Stomach (tissue), 7 donors: ENCODE data around the gene C6orf136.

DNA sequence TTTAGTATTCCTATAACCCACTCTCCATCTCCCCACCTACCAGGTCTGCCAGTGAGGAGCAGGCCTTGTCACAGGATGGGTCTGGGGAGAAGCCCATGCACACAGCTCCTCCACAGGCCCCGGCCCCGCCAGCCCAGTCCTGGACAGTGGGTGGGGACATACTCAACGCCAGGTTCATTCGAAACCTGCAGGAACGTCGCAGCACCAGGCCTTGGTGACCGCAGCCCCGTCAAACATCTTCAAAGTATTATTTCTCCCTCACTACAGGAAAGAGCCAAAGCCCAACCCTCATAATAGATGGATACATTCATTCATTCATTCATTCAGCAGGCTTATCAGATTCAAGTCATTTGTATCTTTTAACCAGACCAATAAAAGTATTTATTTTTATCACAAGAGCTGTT is 505 bp upstream of the C6orf136 start:
- PRO-cap: no peak
- RAMPAGE, long total RNA, 5 experiments: start-site peak on the plus strand in 1 of 5 experiments, centred at position 137 of the sequence, 5 reads per replicate
- RRBS: no CpG with 5 or more reads among the region's 8 CpGs

- PRO-cap: unidirectional peak, plus-strand start at chr6:30647147; bidirectional peak, plus-strand start at chr6:30647456, minus-strand start at chr6:30647286
- RAMPAGE, long total RNA, 5 experiments: start-site peak on the plus strand in 5 of 5 experiments, at chr6:30647117-30647796 at its widest, 5 to 115 reads per replicate
- RRBS: 1% methylated on average over 19 of the region's 73 CpGs
Measured at GRCh38 chr6:30646830-30647644, at the start of gene C6orf136. C6orf136 (plus strand) TSS chr6:30647133.

GRCh38 chr6:30683384-30683832 is 3.0 kb downstream of the PPP1R18 start:
- PRO-cap: unidirectional peak, minus-strand start at chr6:30683505
- RAMPAGE, long total RNA, 5 experiments: no peak in any of the 5 experiments
- RRBS: no CpG with 5 or more reads among the region's 6 CpGs

DNA sequence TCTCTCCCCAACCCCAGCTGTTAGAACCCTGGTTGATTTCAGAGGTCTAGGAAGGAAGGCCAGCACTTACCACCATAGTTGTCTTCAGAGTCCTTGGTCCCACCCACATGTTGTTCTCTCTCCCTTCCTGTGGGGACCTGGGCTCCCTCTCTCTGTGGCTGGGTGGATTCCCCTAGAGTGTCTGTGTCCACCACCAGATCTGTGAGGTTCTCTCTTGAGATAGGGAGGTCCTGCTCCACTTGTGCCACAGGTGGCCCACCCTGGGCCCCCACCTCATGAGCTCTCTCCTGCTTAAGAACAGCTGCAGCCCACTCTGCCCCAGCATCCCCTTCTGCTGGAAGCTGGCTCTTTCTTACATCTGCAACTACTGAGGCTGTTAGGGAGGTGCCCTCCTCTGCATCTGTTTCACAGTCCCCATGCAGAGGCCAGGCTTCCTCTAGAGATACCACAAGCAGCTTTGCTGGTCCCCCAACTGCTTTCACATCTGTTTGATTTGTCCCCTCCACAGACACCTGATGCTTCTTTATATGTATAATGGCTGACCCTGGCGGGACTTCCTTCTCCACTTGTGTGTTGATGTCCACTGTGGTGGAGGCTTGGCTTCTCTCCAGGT is 5.2 kb downstream of the MDC1 start:
- PRO-cap: no peak
- RAMPAGE, long total RNA, 5 experiments: start-site peak on the minus strand in 1 of 5 experiments, centred at position 147 of the sequence, 13 reads per replicate
- RRBS: no CpG with 5 or more reads among the region's 1 CpG

DNA sequence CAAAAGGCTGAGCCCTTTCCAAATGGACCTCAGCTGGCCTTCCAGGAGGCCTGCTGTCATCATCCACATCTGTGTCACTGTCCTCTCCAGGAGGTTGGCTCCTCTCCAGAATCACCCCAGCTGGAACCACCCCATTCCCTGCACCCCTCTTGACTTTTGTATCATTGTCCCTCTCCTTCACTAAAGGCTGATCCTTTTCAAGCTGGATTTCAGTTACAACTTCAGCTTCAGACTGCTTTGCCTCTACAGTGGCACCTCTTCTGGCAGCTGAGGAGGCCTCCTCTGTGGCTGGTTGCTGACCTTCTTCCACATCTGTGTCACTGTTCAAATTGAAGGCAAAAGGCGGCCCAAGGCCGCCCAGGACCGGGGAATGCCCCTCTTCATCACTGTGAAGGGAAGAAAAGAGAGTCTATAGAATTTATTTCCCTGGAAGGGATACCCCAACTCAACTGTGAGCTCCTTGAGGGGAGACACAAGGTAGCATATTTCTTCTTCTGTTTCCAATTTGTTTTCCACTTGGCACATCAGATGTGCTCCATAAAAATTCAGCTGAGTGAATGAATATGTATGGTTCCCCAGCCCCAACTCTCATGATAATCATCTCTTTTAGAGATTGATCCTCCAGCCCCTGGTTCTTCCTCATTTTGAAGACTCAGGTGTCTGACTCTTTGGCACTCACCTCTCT is 4.0 kb downstream of the MDC1 start:
- PRO-cap: no peak
- RAMPAGE, long total RNA, 5 experiments: start-site peak on the minus strand in 2 of 5 experiments, centred at positions 87 to 137 of the sequence, 15 to 40 reads per replicate
- RRBS: no CpG with 5 or more reads among the region's 3 CpGs

GRCh38 chr6:30729469-30730331 is 9.5 kb downstream of the TUBB start:
- PRO-cap: no peak
- RAMPAGE, long total RNA, 5 experiments: start-site peak on the minus strand in 1 of 5 experiments, at chr6:30730139-30730154 at its widest, 19 reads per replicate
- RRBS: no CpG with 5 or more reads among the region's 7 CpGs

- PRO-cap: no peak
- RAMPAGE, long total RNA, 5 experiments: start-site peak on the minus strand in 1 of 5 experiments, at chr6:30740552-30740587 at its widest, 34 reads per replicate
- RRBS: no CpG with 5 or more reads among the region's 3 CpGs
Measured at GRCh38 chr6:30740376-30740638, 2.2 kb downstream of the FLOT1 start.

- PRO-cap: bidirectional peak, plus-strand start at chr6:30743763, minus-strand start at chr6:30743490
- RAMPAGE, long total RNA, 5 experiments: start-site peak on the minus strand in 1 of 5 experiments, at chr6:30743538-30743603 at its widest, 8 reads per replicate
- RRBS: 2% methylated on average over 7 of the region's 36 CpGs
Measured at GRCh38 chr6:30743459-30744076, 779 bp downstream of the IER3 start.

GRCh38 chr6:30748807-30749923 is 4.8 kb upstream of the IER3 start:
- PRO-cap: unidirectional peak, plus-strand start at chr6:30749187; bidirectional peak, plus-strand start at chr6:30749788, minus-strand start at chr6:30749721
- RAMPAGE, long total RNA, 5 experiments: no peak in any of the 5 experiments
- RRBS: no CpG with 5 or more reads among the region's 18 CpGs

- PRO-cap: no peak
- RAMPAGE, long total RNA, 5 experiments: no peak in any of the 5 experiments
- RRBS: no CpG with 5 or more reads among the region's 10 CpGs
Measured at GRCh38 chr6:30787705-30788294, 43.5 kb upstream of the IER3 start.

GRCh38 chr6:30809325-30809662 is 64.9 kb upstream of the IER3 start:
- PRO-cap: no peak
- RAMPAGE, long total RNA, 5 experiments: no peak in any of the 5 experiments
- RRBS: no CpG with 5 or more reads among the region's 4 CpGs

DNA sequence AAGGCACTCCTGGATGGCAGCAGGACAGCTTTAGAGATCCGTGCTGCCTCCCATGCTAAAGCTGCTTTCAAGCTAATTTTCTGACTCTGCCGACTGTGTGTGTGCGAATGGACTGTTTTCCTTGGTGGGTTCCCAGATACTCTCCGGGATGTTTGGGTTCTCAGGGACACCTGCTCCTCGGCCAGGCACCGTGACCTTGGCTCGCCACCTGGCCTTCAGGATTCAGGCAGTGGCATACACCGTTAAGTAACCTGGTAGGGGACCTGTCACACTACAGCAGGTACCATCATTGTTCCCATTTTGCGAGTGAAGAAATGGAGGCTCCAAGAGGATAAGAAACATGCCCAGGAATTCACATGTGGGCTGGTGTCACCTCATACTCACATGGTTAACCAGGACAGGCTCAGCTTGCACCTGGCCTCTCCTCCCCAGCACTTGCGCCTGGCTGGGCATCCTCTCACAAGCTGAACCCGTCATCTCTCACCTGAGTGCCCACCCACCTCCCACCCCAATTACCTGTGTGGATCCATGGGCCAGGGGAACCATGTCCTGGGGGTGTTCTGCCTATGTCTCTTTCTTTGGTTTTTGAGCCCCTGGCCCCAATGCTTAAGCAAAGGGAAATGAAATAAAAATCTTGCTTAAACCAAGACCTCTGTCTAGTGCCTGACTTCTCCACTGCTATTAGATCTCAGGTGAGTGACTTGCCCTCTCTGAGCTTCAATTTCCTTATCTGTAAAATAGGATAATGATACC is 1.5 kb downstream of the SFTA2 start:
- PRO-cap: no peak
- RAMPAGE, long total RNA, 5 experiments: no peak in any of the 5 experiments
- RRBS: no CpG with 5 or more reads among the region's 11 CpGs

GRCh38 chr6:31042920-31043172 is 32.6 kb downstream of the MUC22 start:
- PRO-cap: no peak
- RAMPAGE, long total RNA, 5 experiments: no peak in any of the 5 experiments
- RRBS: no CpG with 5 or more reads among the region's 3 CpGs

DNA sequence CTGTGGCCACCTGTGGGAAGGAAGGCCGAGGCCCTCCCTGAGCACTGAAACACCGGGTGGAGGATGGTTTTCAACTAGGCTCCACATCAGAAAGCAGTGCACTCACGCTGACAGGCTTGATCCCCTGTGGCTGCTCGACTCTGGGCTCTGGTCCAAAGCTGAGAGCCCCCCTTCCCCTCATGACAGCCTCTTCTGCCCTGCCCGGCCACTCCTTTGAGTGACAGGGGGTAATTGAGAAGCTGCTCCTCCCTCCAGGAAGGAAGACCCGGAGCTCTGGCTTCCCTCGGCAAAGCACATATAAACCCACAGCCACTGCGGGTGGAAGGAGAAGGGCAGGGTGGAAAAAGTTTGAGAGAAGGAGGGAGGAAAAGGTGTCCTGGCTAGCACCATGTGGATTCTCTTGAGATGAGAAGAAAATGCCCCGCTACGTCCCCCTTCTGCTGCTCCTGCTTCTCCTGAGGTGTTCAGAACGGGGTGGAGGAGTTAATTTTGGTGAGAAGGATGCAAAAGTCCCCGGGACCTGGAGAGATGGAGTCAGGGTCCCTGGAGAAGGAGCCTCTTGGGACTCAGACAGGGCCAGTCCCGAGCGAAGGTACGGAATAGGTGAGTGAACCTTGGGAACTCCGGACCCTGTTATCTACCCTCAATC is 43.8 kb downstream of the MUC22 start:
- PRO-cap: no peak
- RAMPAGE, long total RNA, 5 experiments: no peak in any of the 5 experiments
- RRBS: 59% methylated on average over 5 of the region's 16 CpGs

DNA sequence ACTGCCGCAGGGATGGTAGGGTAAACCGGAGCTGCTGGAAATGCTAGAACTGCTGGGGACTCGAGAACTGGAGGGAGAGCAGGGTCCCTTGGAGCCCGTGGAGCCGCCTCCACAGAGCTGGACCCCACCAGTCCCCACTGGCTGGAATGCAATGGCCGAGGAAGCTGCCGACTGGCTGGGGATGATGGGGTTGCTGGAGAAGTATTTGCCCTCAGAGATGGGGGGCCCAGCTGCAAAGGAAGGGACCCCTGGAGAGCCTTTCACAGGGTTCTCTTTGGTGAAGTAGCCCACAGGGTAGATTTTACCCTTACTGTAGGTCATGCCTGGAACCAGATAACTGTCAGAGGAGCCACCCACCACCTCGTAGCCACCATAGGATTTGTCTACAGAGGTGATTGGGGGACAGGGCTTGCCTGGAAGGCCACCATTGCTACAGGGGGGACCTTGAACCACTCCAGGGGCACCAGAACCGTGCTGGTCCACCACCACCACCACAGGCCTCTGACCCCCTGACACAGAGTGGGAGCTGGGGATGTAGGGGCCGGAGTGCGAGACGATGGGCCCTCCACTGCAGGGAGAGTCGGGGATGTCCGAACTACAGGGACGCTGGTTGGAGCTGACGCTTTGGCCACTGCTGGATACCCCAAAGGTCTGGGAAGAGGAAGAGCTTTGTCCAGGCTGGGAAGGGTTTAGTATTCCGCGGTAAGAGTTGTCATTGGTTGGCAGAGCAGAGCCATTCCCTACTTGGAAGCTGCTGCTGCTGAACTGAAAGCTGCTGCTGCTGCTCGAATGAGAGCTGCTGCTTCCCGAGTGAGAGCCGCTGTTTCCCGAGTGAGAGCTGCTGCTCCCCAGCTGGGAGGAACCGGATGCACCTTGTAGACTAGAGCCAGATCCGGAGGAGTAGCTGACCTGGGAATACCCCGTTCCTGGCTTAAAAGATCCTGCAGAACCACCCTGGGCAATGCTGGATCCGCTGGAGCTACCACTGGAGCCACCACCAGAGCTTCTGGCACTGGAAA is 2.1 kb downstream of the PSORS1C1 start:
- PRO-cap: unidirectional peak, plus-strand start at position 961 of the sequence
- RAMPAGE, long total RNA, 5 experiments: start-site peak on the plus strand in 2 of 5 experiments, centred at positions 363 to 526 of the sequence, 5 to 11 reads per replicate
- RRBS: 98% methylated on average over 2 of the region's 26 CpGs

- PRO-cap: unidirectional peak, minus-strand start at chr6:31125345
- RAMPAGE, long total RNA, 5 experiments: no peak in any of the 5 experiments
- RRBS: no CpG with 5 or more reads among the region's 9 CpGs
Measured at GRCh38 chr6:31125142-31125678, 5.0 kb upstream of the CDSN start.

DNA sequence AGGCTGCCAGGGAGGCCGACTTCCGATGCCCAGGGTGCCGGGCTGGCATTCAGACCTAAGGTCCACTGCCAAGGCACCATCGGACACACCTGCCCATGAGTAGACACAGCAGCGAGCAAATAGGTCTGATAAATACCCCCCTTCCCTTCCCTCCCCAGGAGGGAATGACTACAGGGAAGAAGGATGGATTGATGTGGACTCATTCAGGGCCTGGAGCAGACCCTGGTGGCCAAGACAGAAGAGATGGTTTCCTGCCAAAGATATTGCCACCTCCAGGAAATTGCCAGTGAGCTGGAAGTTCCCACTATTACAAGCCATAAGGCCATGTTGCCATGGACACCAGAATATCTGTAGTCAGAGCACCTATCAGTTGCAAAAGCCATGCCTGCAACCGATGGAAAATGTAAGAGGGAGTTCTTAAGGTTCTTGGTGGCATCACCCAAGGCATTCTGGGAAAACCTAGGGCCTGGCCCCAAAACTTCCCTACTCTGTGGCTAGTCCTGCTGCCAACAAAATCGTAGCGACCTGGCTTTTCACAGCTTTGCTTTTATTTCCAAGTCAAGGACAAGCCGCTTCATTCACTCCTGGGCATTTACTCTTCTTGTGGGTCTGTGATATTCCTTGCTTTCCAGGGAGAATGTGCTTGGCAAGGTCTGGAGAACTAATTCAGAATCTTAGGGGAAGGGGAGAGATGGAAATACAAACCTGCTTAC is 4.4 kb downstream of the TCF19 start:
- PRO-cap: no peak
- RAMPAGE, long total RNA, 5 experiments: start-site peak on the plus strand in 2 of 5 experiments, centred at positions 324 to 448 of the sequence, 5 to 8 reads per replicate
- RRBS: no CpG with 5 or more reads among the region's 9 CpGs

DNA sequence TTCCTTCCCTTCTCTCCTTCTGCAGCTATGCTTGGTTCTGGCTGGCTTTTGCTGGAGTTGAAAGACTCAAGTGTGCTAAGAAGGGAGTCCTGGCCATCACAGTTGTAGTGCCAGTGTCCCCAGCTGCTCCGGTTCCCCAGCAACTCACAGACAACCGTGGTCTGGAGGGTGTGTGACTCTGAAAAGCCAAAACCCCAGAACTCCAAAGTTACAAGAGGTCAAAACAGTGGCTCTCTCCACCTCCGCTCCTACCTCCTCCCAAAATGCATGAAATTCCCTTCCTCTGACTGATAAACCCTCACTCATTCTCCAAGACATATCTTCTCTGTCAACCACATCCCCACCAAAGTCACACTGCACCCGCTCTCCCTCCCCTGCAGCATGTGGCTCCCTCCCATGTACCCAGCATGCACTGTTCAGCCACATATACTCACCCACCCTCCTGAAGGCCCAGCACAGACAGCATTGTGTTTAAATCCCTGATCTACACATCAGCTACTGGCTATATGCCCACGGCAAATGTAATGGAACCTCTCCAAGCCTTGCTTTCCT is 5.4 kb upstream of the POU5F1 start:
- PRO-cap: no peak
- RAMPAGE, long total RNA, 5 experiments: start-site peak on the minus strand in 2 of 5 experiments, centred at positions 178 to 264 of the sequence, 12 to 24 reads per replicate
- RRBS: no CpG with 5 or more reads among the region's 5 CpGs

DNA sequence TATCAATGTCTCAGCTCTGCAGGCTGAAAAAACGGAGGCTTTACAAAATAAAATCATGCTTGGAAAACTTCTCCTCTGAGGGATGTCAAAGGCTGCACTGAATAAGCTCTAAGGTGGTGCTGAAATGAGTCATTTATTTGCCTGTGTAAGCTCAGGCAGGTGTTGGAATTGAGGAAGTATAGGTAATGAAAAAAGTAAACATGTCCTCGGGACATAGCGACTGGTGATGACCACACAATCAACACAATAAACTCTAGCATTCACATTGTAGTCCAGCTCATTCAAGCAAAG is 32.7 kb upstream of the POU5F1 start:
- PRO-cap: no peak
- RAMPAGE, long total RNA, 5 experiments: no peak in any of the 5 experiments
- RRBS: no CpG with 5 or more reads among the region's 3 CpGs

DNA sequence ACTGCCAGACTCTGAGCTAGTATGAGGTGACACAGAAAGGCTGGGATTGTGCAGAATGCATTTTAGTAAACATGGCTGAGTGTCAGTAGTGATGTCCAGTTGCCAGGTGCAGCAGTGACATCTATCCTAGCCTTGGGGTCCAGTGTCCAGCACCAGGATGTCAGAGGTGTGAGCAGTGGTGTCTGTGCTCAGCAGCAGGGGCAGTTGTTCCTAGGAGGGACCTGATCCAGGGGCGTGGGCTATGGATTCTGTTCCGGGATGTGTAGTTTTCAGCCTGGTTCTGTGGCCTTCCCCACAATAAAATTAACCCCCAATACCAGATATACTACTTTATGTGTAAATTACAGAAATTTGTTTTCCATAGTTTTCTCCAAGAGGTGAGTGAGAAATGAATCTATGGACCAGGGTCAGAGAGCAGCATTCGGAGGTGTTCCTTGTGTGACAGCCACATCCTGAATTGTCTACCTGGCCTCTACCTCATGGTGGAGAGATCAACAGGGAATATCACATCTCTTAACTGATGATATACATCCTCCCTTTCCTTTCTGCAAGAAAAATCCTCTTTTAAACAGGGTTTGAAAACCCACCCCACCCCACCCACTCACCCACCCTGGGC is 5.8 kb downstream of the HLA-C start:
- PRO-cap: no peak
- RAMPAGE, long total RNA, 5 experiments: no peak in any of the 5 experiments
- RRBS: no CpG with 5 or more reads among the region's 3 CpGs